HCT116 (cell line): ENCODE results near the genes FAM161A, COMMD1 and MDH1.

DNA sequence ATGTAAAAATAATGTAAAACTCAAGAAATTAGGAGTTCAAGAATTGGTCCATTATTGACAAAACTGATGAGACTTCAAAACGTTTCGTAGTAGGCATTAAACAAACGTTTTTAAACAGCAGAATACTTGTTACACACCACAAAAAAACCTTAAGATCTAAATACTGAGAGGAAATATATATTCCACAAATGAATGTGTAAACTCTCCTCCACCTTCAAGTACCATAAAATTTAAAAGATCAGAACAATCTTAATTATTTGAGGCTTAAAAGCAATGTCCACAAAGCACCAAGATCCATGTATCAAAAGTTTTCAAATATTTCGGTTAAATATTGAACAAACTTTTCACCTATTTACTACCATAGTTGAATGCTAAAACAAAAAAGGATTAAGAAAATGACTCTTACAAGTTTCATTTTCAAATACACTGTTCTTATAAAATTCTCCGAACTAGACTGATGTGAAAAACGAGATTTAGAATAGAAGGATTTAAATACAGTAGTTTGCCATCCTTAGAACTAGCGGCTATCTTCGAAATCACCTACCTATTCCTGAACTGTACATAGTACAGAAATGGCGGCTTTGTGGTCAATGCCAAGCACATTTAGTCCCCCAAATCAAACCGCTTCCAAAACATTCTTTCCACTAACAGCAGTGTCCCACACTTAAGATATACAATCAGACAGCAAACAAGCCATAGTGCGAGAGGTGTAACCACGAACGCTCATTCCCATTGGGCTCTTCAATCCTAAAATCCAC is 2.3 kb downstream of the XPO1 start:
- RRBS: no CpG with 5 or more reads among the region's 13 CpGs

DNA sequence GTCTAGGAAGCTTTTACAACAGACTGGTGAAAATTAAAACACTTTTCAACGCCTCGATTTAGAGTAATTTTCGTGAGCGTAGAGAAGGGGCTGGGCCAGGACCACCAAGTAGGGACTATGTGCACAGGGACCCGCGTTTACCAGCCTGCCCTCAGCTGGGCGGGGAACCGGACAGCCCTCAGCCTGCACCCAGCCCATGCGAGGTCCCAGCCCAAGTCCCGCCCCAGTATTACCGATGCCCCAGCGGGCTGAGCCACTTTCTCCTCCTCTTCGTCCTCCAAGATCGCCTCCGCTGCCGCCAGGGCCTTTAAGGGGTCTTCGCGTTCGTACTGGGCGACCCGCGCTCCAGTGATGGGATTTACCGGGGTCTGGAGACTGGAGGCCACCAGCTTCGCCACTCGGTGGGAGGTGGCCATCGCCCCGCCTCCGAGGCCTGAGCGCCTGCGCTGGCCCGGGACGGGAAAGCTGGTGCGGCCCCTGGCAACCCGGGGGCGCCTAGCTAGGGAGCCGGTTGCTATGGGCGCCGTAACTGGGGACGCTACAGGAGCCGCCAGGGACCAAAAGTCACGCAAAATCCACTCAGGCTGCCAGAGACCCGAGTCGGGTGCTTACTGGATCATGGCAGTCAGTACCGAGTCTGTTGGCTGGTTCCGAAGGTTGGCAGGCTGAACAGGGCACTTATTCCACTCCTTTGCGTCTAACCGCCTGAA is at the start of gene FAM161A:
FAM161A (minus strand) TSS at position 435 of the 710 bp plus-strand sequence.
- RRBS: 2% methylated on average over 7 of the region's 47 CpGs

DNA sequence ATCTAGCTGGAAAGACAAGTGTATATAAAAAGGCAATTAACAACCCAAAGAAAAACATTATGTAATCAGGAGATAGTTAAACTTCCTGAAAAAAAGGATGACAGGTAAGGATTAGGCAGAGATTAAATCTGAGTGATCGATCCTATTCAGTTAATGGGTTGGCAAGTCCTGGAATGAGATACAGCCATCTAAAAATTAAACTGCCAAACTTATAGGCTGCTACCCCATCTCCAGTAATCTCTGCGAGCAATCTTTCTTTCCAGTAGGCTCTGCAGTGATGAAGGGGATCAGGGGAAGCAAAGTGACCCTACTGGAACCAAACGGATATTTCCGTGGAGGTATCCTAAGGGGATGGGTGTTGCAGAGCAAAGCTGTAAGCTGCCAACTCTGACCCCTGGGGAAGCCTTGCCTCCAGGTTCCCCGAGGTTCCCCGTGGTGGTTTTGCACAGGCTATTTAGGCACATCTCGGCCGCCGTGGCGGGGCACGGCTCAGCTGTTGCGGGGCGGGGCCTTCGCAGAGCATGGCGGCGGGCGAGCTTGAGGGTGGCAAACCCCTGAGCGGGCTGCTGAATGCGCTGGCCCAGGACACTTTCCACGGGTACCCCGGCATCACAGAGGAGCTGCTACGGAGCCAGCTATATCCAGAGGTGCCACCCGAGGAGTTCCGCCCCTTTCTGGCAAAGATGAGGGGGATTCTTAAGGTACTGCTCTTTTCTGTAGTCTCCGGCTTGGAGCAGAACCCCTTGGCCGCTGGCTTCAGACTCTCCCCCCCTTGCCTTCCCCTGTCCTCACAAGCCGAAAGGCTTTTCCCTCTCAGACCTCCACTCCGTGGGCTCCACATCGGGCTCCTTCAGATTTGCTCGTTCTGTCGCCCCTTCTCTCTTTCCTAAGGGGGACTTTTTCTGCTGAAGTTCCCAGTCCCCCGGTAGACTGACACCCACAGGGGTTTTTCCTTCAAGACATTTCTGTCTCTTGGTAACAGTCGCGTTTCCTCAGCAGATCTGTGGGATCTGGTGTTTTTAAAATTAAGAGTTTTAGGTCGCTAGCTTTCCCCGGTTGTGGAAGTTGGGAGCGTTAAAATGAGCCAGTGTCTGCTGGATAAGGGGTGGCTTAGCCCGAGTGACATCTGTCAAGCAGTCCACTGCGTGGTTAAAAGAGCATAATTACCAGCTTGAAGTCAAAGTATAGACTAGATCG is at the start of gene COMMD1:
COMMD1 (plus strand) TSS at position 517 of the 1,197 bp plus-strand sequence.
- RRBS: no CpG with 5 or more reads among the region's 40 CpGs

- RRBS: no CpG with 5 or more reads among the region's 6 CpGs
Observed at GRCh38 chr2:62213054-62213405, 17.1 kb downstream of the B3GNT2 start.

GRCh38 chr2:62306605-62307658 is 111.0 kb downstream of the B3GNT2 start:
- RRBS: 56% methylated on average over 1 of the region's 11 CpGs

DNA sequence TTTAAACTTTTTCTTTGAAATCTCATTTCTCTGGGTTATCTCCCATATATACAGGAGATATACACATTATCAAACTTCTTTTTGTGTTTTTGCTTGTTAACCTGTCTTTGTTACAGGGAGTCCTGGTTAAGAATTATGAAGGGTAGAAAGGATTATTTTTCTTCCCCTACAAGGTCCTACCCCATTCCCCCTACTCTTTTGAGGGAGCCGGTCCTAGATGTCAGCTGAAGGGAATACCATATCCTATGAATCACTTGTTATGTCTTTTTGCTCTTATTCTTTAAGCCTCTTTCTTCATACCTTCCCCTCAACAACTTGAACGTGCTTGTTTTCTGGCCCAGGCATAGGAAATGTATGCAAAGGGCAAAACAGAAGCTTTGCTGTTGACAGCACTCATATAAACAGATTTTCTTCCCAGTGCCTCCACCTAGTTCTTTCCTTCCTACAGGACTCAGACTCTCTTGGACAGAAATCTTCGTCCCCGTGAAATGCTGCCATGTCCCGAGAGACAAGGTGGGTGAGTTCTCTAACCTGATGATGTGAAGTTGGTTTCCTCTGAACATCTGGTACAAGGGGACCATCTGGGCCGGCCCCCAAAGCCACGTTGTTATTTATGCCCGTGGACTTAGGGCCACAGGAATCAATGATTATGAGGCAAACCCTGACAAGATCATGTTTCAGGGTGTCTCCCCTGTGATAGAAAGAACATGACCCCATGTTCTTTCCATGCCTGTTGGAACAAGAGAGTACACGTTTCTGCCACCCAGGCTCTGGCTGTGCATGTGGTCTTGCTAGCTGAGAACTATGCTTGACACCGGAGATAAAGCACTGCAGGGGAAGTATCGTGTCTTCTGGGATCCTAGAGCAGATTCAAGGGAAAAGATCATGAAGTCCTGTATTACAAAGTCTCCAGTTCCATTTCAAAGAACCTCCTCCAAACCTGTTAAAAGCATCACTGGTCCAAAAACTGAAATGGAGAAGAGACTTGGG is 64.4 kb downstream of the TMEM17 start:
- RRBS: no CpG with 5 or more reads among the region's 11 CpGs

DNA sequence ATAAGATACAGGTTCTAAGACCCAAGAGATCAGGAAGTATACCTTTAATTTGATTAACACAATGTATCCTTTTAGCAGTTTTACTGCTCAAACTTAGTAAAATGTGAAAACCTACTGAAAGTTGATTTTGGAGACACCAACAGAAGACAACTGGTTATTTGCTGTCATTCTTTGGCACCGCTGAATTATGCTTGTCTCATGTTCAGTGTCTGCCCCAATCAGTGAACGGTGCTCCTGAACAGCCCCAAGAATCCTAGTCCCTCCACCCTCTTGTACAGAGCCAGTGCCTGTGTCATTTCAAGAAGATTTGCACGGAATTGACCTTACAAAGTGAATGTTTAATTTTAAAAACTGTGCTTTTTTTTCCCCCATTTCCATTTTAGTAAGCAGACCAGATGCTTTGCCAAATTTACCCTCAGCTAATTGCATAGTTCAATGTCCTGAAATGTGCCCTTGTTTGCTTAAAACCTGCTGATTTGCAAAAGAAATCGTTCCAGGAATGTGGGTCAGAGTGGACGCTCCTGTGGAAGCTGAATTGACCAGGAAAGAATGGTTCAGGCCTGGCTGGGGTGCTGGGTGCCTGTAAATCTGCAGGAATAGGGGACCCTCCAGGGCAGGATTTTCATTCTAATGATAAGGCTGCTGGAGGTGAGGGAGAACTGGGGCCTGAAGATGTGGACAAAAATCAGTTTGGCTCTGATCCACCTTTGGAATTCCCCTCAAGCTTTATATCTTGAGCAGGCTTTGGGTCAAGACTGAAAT is 20.2 kb downstream of the TMEM17 start:
- RRBS: no CpG with 5 or more reads among the region's 5 CpGs

DNA sequence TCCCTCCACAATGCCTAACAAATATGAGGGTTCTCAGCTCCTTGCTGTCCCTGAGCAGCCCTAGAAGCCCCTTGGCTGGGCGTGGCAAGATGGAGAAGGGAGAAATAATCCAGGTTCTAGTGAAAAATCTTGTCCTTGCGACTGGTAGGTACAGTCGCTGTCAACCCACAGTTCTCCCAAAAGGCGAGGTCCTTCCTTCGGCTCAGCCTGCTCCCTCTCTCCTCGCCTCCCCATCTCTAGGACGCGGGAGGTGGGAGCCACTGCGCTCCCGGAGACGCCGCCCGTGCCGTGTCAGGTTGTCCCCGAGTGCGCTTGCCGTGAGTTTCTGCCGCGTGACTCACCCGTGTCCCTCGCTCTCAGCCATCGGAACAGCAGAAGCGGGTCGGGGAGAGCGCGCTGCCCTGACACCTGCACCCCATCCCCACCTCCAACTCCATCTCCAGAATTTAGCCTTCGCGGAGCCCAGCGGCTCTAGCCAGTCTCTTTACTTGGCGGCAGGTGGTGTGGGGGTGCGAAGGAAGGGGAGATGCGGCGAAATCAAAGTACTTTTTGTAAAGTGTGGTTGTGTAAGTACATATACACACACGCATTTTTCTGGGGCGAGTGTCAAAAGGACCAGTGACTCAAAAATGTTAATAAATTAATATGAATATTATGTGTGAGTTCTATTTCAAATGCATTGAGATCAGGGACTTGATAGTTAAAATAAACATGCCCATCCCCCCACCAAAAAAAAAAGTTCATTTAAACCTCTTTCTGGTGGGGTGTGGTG is 65.1 kb upstream of the TMEM17 start:
- RRBS: no CpG with 5 or more reads among the region's 35 CpGs

- RRBS: no CpG with 5 or more reads among the region's 3 CpGs
Observed at GRCh38 chr2:62698482-62699059, 6.9 kb upstream of the EHBP1 start.

DNA sequence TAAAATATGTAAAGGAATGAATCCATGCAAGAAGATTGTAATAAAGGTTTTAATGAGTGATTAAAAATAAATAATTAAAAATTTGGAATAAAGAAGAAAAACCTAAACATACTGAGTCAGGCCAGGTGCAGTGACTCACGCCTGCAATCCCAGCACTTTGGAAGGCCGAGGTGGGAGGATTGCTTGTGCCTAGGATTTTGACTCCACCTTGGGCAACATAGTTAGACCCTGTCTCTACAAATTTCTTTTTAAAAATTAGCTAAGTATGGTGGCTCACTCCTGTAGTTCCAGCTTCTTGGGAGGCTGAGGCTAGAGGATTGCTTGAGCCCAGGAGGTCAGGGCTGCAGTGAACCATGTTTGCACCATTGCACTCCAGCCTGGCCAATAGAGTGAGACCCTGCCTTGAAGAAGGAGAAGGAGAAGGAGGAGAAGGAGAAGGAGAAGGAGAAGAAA is 147.2 kb upstream of the OTX1 start:
- RRBS: no CpG with 5 or more reads among the region's 2 CpGs

DNA sequence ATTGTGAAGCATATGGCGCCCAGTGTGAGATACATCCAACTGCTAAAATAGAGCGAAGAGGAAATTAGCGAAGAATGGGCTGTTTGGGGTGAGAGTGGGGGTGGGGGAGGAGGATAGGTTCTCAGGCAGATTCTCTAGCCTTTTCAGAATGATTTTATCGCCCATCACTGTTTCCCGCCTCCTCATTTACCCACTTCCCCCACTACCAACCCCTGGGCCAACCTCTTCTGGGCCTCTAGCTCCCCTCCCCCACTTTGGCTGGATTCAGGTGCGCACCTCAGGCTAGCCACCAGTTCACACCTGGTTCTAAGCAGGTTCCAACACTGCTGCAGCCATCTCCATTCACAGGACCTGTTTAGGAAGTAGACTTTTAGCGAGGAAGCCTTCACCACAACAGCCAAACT is 6.1 kb upstream of the OTX1 start:
- RRBS: no CpG with 5 or more reads among the region's 7 CpGs

DNA sequence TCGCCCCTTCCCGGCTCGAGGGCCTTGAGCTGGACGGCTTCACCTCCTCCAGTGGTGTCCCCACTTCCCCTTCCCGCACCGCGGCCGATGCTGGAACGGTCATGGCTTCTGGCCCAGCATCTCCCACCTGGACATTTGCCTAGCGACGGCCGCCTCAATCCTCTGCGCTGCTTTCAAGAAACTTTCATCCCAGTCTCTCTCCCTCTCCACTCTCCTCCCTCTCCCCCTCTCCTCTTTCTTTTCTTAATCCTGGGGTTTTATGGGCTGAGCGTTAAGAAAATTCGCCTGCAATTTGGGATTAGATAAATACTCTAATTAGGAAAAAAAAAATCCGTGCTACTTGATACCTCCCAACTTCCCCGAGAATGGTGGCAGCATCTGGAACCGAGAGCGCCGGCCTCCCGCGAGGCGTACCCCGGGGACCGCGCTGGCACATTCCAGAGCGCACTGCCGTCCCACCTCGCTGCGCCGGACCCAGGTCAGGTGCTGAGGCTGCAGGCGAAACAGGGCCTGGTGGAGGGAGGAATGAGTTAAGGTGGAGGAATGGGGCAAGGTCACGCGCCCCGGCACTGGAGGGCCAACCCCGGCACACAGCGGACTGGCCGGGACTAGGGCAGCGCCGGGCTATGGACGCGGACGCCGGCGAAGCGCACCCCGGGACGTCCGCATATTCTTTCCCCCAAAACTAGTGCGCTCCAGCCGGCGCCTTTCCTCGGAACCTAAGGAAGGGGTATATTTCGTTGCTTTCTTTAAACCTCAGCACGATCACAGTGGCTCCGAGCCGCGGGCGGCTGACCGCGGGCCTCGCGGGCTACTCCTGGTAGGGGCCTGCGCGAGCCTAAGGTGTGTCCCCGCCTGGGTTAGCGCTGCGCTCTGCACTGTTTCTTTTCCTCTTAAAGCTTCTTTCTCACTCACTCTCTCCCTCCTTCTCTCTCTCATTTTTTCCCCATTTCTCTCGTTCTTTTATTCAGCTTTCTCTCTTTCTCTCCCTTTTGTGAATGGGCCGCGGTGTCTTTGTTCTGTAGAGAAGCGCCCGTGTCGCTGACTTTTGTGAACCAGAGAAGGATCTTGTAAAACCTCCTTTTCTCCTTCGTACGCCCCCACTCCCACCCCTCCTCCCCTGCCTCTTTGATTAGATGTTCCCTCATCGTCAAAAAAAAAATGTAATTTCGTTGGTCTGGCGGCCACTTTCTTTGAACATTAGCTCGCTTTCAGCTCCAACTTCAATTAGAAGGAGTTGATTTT is 2.2 kb upstream of the OTX1 start:
- RRBS: 96% methylated on average over 11 of the region's 80 CpGs

GRCh38 chr2:63566431-63567108 is 21.7 kb downstream of the WDPCP start:
- RRBS: no CpG with 5 or more reads among the region's 5 CpGs

GRCh38 chr2:63588882-63589641 is at the start of gene MDH1:
MDH1 (plus strand) TSS chr2:63588963.
- RRBS: no CpG with 5 or more reads among the region's 36 CpGs

- RRBS: no CpG with 5 or more reads among the region's 9 CpGs
Observed at GRCh38 chr2:63589642-63590163, 940 bp downstream of the MDH1 start.

DNA sequence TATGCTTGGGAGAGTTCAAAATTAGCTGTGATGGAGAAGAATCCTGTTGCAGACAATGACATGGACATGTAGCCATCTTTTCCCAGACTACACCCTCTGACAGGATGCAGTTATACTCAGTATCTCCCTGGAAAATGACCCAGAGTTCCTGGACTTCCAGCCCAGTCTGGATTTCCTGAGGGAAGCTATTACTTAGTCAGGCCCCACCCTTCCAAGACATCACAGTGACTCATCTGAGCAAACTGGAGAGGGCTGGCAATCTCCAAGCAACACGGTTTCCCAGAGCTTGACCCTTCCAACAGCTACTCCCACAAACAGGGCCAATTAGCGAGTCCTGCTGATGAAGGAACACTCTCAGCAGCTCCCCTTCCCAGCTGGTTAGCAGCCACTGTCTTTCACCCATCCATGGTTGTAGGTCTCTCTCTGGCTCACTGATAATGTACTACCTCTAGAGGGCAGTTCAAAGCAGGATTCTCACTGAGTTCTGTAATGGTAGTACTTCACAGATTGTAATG is 110.1 kb downstream of the MDH1 start:
- RRBS: no CpG with 5 or more reads among the region's 2 CpGs

- RRBS: no CpG with 5 or more reads among the region's 8 CpGs
Observed at GRCh38 chr2:63842854-63843360, 1.2 kb downstream of the UGP2 start.

DNA sequence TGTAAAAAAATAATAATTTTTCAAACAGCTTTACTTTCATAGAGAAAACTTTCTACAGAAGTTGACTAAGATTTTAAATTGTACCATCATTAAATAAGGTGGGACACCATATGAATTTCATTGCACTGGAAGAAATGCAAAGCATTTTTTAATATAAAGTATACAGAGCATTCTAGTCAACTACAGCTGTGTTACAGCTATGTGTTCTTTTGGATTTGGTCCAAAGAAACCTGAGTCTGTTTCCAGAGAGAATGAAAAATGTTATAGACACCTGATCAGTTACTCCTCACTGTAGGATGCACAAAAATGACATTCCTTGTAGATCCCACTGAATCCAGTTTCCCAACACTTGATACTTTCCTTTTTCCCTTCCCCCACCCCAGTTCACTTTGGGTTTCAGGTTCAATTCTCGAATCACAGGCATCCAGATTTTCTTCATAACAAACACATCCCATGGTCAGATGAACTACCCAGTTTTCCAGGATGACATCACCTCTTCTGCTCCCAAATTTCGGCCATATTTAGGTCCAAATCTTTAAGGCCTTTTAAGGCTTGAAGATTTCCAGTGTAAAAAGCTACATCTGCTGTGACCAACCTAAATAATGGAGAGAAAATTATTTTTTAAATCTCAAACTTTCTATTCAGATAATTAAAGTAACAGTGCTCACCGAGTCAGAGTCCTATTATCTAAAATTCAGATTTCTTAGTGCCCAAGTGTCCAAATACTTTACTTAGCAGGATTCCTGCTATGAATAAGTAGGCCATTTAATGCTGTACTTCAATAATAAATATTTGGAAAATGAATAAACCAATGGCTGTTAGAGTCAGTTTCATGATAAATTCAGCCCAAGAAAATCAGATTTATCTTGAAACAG is 51.5 kb downstream of the UGP2 start:
- RRBS: no CpG with 5 or more reads among the region's 3 CpGs

GRCh38 chr2:64129871-64130491 is 14.2 kb downstream of the PELI1 start:
- RRBS: no CpG with 5 or more reads among the region's 5 CpGs

GRCh38 chr2:64136062-64136527 is 8.1 kb downstream of the PELI1 start:
- RRBS: no CpG with 5 or more reads among the region's 1 CpG